HEK293 (cell line): ENCODE measurements around a stretch of chr6.

DNA sequence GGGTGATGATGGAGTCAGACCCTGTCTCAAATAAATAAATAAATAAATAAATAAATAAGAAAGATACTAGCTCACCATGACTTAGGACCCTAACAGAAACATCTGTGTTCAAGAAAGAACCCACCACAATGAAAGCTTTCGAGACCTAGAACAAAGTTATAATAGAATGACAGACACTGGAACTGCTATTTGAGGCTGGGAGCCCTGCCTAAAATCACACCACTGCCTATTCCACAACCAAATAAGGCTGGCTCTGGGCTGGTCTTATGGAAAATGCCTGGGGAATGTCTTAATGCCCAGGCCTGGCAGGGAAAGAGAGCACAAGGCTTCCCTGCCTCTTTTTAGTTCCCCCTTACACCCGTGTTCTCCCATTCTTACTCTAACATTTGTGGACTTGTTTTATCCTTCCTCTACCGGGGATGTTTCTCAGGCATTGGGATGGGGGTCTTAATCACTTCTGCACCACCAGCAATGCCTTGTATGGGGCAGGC, 5.6 kb upstream of the METTL24 start:
- PRO-cap, result no peak
- RRBS, 2 experiments, result no CpG with 5 or more reads among the region's 3 CpGs

DNA sequence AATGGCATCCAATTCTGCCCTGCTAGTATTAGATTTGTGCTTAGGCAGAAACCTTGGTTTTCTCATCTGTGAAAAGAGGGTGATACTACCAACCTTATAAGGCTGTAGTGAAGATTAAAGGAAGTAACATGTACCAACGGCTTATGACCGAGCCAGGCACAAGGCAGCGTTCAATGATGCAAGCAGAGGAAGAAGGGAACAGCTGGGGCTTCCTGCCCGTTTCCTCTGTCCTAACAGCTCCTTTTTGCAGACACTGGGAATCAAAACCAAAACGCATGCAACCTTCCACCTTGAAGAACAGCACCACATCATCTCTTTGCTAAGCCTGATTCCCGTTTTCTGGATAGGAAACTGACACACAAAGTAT, 1.2 kb downstream of the SLC22A16 start:
- PRO-cap, result no peak
- RRBS, 2 experiments, result no CpG with 5 or more reads among the region's 6 CpGs

GRCh38 chr6:110491678-110492465, 15.5 kb upstream of the SLC22A16 start:
- PRO-cap, result unidirectional peak, plus-strand start at chr6:110492266
- RRBS, 2 experiments, result no CpG with 5 or more reads among the region's 6 CpGs

DNA sequence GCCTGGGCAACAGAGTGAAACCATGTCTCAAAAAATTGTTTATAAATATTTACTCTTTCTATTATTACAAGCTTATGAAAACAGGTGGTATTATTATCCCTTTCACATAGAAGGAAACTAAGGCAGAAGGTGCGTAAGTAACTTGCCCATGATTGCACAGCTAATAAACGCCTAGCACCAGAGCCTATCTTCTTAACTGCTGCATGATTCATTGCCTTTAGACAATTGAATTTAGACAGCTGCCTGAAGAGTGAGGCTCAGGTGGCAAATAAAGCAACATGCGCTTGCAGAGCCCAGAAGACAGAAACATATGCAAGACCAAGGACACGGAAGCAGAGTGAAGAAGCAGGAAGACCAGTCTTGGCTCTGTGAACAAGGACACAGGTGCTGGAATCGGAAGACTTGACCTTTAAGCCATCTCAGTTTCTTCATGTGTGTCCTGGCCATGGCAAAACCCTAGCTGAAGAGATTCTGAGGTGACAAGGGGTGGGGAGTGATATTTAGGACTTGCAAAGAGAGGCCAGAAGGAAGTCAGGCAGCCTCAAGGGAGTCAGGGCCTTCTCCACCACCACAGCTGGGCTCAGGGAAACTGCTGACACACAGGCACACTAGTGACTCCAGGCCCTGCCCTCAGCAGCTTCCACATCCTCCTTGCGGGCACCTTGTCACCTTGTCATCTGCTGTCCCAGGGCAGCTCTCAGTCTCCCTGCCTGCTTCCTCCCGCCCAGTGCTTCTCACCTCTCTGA, 91.7 kb upstream of the SLC22A16 start:
- PRO-cap, result no peak
- RRBS, 2 experiments, result no CpG with 5 or more reads among the region's 7 CpGs

GRCh38 chr6:110894013-110894869, 19.7 kb downstream of the AMD1 start:
- PRO-cap, result no peak
- RRBS, 2 experiments, result no CpG with 5 or more reads among the region's 4 CpGs

- PRO-cap, result unidirectional peak, plus-strand start at chr6:110901920
- RRBS, 2 experiments, result no CpG with 5 or more reads among the region's 12 CpGs
Observed at GRCh38 chr6:110901664-110902181, 27.1 kb downstream of the AMD1 start.

DNA sequence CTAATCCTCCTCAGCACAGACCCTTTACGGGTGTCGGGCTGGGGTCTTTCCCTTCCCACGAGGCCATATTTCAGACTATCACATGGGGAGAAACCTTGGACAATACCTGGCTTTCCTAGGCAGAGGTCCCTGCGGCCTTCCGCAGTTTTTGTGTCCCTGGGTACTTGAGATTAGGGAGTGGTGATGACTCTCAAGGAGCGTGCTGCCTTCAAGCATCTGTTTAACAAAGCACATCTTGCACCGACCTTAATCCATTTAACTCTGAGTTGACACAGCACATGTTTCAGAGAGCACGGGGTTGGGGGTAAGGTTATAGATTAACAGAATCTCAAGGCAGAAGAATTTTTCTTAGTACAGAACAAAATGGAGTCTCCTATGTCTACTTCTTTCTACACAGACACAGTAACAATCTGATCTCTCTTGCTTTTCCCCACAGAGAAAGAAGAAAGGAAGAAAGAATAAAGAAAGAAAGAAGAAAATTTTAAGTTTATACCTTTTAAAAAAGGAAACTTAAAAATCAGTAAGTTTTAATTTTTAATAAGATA, 3.4 kb upstream of the MFSD4B start:
- PRO-cap, result no peak
- RRBS, 2 experiments, result no CpG with 5 or more reads among the region's 8 CpGs

DNA sequence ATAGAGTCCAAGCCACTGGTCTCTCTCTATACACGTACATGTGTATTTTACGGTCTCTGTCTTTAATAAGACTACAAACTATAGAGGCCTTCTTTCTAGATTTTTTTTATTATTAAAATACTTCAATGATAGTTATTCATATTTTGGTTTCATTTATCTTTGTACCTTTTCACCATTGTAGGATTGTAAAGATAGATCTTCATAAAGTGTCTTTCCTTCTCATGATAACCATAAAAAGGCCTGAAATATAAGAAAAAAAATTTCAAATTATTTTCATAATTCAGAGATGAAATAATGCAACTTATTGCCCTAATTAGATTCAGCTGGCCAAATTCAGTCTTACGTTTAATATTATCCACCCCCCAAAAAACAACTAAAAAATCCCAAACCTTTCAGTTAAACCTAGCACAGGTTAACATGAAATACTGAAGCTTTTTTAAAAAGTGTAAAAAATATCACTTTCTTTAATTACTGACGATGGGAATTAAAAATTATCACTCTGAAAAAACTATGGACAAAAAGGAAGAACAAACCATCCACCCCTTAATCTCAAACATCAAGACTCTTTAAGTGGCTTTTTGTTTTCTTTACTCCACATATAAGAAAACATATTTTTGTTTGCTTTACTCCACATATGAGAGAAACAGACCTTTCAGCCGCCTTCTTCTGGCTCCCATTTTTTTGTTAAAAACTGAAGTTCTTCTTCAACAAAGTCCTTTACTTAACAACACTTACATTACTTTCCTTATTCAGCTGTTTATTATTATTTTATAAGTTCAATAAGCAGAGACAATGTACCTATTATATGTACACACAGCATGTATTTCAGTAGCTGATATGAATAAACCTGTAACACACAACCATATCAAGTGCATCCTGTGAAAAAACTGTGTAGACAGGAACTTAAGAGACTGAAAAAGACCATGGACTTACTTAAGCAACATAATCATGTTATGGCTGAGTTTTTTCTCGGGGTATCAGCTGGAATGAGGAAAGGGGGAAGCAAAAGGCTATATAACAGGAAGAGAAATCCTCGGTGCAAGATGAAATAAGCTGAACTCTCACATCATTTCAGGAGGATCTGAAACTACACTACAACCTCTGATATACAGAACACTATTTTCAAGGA, 71.3 kb downstream of the REV3L start:
- PRO-cap, result no peak
- RRBS, 2 experiments, result no CpG with 5 or more reads among the region's 7 CpGs

DNA sequence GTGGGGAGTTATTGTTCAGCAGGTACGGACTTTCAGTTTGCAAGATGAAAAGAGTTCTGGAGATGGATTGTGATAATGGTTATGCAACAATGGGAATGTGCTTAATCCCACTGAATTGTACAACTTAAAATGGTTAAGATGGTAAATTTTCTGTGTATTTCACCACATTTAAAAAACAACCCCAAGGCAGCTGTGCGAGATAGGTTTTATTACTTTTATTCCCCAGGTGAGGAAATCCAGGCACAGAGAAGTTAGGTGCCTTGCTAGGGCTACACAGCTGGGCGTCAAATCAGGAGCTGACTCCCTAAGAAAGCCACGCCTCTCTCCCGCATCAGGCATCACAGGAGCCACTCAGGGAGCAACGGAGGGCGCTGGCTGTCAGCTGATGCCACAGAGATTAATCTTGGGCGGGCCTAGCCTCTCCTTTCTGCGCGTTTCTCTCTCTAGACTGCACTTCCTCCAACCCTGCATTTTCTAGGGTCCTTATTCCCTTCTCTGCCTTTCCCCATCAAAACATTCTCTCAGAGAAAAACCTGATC, 9.4 kb upstream of the TRAF3IP2 start:
- PRO-cap, result no peak
- RRBS, 2 experiments, result no CpG with 5 or more reads among the region's 10 CpGs

DNA sequence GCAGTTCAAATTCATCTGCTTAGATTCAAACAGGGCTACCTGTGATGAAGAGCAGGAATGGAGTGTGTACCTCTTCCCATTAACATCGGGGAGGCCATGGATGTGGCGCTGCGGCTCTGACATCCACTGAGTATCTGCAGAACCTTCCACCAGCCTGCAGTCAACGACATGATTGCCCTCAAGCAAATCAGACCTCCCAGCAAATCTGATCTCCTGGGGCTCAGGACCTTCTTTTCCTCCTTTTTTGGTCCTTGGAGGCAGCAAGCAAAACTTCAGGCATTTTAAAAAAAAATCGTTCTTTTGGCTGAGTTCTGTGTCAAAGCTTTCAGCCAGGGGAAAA, 103.2 kb upstream of the TRAF3IP2 start:
- PRO-cap, result no peak
- RRBS, 2 experiments, result no CpG with 5 or more reads among the region's 5 CpGs

DNA sequence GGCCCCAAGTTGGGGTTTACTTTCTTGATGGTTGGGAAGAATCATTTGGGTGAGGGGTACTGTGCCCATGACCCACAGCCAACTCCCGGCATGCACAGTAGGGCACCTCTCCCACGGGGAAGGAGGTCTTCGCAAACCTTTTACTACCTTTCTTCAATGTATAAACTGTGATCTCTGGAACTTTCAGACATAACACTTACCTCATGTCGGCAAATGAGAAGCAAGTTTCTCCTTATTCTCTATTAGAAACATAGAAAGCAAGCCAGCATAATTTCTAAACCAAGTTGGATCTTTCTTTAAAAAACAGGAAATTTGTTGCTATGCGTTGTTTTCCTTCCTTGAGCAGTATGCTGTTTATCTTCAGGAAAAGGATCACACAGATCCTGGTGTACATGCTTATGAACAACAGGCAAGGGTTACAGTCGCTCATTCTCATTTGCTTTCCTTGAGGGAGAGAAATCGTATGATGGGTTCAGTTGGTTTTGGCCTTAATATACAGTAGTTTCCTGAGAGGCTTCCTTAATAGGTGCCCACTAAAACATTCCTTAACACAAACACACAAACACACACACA, 118.9 kb downstream of the FYN start:
- PRO-cap, result no peak
- RRBS, 2 experiments, result no CpG with 5 or more reads among the region's 7 CpGs

DNA sequence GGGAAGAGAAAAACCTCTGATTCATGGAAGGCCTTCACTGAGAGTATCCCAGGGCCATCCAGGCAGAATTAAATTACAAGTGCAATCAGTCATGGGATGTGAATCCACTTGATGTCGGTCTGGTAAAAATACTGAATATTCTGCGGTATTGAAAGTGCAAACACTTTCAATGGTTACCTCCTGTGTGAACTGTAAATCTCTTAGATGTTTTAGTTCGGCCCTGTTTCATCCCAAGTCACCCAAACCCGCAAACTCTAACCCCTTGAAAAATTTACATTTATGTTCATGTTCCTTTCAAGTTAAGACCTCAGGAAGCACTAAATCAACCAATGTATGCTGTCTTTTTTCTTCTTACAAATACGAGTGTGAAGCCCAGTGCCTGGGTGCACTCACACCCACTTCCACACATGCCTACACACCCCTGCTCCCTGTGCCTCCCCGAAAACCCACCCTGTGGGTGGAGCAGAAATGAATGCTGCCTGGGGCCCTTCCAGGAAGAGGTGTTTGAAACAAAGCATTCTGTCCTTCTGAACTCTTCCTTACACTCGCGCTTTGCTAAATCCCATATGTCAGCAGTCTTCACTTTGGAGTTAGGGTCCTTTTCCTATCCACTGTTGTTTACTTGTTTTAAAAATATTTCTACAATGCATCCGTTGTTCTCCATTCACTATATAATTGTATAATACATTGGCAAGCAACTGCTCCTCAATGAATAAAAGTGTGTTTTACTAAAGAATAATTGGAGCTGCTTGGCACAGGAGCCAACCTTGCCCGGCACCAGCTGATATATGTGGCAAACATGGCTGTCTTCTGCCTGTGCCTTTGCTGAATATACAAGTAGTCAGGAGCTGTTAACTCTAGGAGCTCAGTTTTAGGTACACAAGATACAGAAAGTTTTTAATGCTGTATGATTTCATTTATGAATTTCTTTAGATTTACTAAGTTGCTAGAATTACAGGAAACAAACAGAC, 62.7 kb downstream of the FYN start:
- PRO-cap, result no peak
- RRBS, 2 experiments, result no CpG with 5 or more reads among the region's 10 CpGs

GRCh38 chr6:112053711-112054021, 238 bp upstream of the CCN6 start:
- PRO-cap, result no peak
- RRBS, 2 experiments, result no CpG with 5 or more reads among the region's 8 CpGs

DNA sequence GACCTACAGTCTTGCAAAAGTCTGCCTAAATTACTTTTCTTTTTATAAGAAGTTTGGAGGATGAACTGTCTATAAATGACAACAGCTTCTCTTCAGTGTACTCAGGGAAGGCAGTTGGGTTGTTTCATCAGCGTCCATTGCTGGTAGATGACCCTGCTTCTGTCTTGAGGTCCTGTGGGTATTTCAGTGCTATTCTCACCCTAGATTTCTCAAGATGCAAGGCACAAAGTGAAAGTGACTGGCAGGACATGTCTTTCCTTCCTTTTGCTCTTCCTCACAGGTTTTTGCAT, 30.9 kb downstream of the LAMA4 start:
- PRO-cap, result no peak
- RRBS, 2 experiments, result no CpG with 5 or more reads among the region's 1 CpG

DNA sequence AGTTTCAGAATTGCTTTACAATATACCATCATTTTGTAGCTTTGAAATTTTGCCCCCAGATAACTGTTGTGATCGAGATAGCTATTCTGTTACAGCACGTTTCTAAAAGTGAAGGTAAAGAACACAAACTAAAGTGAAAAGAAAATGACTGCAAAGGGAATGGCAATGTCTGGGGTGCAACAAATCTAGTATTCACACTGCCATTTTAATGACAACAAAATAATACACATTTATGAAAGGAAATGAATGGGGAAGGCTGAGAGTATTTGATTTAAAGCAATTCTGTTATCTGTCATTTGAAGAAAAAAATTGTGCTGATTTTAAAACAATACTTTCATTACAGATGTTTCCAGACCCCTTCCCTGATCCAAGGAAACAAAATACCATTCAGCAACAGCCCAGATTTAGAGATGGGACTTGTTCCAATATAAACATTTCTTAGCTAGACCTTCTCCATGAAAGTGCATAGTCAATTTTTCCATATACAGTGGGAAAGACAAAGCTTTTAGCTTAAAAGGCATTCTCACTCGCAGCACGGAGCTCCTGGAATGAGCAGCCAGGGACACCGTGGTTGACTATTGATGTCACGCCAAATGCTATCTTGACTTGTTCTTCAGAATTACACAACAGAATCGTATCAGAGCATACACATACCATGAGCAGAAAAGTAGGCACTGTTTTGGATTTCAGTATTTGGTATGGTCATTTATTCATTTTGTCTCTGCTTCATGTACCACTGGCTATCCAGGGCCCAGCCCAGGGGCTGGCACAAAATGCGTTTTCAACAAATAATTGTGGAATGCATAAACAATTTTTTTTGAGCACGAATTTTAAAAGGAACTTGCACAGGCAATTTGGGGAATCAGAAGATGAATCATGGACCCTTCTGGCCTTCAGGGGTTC, 21.5 kb downstream of the LAMA4 start:
- PRO-cap, result unidirectional peak, plus-strand start at position 526 of the sequence
- RRBS, 2 experiments, result no CpG with 5 or more reads among the region's 9 CpGs

GRCh38 chr6:113654167-113654983, 202.8 kb upstream of the MARCKS start:
- PRO-cap, result no peak
- RRBS, 2 experiments, result no CpG with 5 or more reads among the region's 1 CpG

DNA sequence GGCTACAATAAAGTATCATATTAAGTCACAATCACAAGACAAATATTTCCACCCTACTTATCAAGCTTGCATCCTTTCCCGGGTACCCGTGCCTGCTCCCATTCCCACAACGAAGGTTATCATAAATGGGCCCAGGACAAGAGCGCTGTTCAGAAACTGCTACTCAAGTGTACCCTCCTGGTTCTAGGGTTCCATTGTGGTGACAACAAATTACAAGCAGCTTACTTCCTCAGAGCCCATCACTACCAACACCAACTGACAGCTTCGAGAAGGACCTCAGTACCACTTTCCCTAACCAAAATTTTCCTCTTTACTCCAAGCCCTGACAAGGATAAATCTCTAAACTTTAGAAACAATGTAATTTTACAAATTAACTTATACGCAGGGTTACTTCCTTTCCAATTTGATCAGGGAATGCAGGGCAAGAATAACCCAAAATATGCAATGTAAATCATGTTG, 2.2 kb downstream of the HDAC2 start:
- PRO-cap, result no peak
- RRBS, 2 experiments, result no CpG with 5 or more reads among the region's 6 CpGs

- PRO-cap, result no peak
- RRBS, 2 experiments, result no CpG with 5 or more reads among the region's 3 CpGs
Observed at GRCh38 chr6:116236597-116237213, 17.2 kb downstream of the TSPYL4 start.

- PRO-cap, result no peak
- RRBS, 2 experiments, result no CpG with 5 or more reads among the region's 3 CpGs
Observed at GRCh38 chr6:116380931-116381524, 10.3 kb downstream of the DSE start.

DNA sequence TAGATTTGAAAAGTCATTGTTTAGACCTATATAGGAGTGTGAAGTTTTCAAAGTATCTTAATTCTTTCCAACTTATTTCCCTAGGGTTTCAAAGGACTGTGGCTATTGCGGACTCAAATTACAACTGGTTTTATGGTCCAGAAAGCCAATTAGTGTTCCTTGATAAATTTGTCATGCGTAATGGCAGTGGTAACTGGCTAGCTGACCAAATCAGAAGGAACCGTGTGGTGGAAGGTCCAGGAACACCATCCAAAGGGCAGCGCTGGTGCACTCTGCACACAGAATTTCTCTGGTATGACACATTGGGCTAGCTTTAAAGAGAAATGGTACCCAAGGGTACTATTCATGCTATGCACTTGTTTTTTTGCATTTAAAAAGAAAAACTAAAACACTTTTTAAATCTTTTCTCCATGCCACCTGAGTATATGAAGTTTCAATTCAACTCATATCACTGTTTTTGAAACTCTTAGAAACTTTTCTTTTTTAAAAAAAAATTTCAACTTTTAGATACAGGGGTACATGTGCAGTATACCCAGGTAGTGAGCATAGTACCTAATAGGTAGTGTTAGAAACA, 27.8 kb upstream of the CALHM6 start:
- PRO-cap, result no peak
- RRBS, 2 experiments, result no CpG with 5 or more reads among the region's 4 CpGs